Foreskin fibroblast (primary cell): ENCODE data around the genes CCL18, CCL4L2 and MRM1.

DNA sequence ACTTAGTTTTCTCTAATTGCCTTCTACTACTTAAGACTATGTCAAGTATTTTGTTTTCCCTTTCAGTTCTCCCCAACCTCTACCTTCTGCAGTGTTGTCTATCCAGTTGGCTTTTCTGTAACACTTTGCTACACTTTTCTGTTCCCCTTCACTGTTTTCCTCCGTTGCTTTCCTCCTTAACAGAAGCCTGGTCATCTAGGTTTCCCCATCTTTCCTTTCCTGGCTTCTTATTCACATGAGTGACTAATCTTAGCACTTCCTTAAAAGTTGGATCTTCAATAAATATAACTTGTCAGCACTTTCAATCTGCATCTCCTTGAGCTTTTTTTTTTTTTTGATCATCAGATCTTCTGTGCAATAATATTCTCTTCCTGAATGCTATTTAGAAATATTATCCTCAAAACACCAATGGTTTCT is 2.8 kb upstream of the SLFN11 start:
- RRBS: no CpG with 5 or more reads among the region's 1 CpG

- RRBS: 10% methylated on average over 5 of the region's 23 CpGs
Observed at GRCh38 chr17:35432790-35433386, 588 bp upstream of the SLFN12 start.

DNA sequence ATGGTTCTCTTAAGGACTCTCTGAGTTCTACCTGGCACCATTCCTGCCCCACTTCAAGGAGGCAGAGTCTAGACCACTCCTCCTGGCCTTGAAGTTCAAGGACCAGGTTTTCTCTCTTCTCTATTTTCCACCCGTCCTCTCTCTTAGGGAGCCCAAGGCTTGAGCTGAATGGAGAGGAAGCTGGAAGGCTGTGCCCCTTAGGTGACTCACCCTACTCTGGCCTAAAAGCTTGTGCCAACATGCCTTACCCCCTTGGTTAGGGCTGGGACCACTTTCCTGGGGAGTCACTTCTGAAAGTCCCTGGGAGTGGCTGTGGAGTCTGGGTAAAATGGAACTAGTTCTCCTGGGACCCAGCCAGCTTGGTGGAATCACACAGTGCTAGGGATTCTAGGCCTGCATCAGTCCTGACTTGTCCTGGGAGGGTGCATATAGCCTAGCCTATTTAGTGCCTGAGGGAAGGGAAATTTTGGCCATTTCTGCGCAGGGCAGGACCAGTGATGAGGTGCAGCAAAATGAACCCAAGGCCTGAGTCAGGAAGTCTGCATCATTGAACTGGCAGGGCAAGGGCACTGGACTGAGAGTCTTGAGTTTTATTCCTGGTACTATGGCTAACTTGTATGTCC is 10.6 kb downstream of the MMP28 start:
- RRBS: no CpG with 5 or more reads among the region's 2 CpGs

GRCh38 chr17:35809640-35810310 is 491 bp downstream of the TAF15 start:
- RRBS: no CpG with 5 or more reads among the region's 40 CpGs

DNA sequence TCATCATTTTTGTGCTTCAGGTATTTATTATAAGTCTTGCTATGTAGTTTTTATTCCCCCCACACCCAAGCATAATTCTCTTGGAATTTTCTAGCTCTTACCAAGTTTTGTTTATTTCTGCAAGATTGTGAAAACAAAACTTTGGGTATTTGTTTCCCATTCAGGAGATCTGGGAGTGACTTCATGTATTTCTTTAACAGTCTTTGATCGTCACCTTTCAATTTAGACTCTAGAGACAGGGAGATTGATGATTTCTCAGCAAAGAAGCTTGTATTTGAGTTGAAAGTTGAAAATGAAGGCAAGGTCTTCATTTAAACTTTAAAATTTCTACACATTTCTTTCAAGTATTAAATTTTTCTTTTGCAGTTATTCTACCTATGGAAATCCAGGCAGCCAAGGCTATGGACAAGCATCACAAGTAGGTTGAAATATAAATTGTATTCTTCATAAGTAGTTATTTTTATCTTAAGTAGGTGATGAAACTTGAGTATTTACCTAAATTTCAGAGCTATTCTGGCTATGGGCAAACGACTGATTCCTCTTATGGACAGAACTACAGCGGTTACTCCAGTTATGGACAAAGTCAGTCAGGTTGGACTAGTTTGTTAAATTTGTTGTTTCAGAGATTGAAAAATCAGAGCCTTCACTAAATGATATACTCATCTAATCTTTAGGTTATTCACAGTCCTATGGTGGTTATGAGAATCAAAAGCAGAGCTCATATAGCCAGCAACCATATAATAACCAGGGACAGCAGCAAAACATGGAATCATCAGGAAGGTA is 10.6 kb downstream of the TAF15 start:
- RRBS: no CpG with 5 or more reads among the region's 3 CpGs

DNA sequence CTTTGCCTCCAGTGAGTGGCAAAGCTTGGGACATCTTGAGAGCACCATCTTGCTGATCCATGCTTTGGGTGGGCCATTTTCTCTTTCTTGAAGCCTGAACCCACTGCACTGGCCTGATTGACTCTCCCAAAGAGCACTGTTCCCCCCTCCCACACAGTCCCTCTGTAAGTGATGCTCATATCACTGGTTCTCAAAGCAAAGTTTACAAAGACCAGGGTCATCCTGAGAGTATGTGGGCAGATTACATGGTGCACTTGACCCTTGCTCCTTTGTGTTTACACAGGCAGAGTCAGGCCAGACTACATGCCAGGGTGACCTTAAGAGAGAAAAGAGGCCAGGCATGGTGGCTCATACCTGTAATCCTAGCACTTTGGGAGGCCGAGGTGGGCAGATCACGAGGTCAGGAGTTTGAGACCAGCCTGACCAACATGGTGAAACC is 1.4 kb downstream of the CCL16 start:
- RRBS: no CpG with 5 or more reads among the region's 2 CpGs

GRCh38 chr17:36064139-36064592 is at the start of gene CCL18:
TSS of gene CCL18 (plus strand) at chr17:36064272.
- RRBS: no CpG with 5 or more reads among the region's 3 CpGs

GRCh38 chr17:36128707-36128906 is 25.0 kb downstream of the CCL4 start:
- RRBS: no CpG with 5 or more reads among the region's 3 CpGs

- RRBS: no CpG with 5 or more reads among the region's 6 CpGs
Observed at GRCh38 chr17:36210750-36211291, at the start of gene CCL4L2. TSS of gene CCL4L2 (plus strand) at chr17:36211063.

- RRBS: no CpG with 5 or more reads among the region's 9 CpGs
Observed at GRCh38 chr17:36590559-36591276, 961 bp upstream of the DHRS11 start.

GRCh38 chr17:36599047-36599539 is 2.3 kb upstream of the MRM1 start:
- RRBS: no CpG with 5 or more reads among the region's 12 CpGs

DNA sequence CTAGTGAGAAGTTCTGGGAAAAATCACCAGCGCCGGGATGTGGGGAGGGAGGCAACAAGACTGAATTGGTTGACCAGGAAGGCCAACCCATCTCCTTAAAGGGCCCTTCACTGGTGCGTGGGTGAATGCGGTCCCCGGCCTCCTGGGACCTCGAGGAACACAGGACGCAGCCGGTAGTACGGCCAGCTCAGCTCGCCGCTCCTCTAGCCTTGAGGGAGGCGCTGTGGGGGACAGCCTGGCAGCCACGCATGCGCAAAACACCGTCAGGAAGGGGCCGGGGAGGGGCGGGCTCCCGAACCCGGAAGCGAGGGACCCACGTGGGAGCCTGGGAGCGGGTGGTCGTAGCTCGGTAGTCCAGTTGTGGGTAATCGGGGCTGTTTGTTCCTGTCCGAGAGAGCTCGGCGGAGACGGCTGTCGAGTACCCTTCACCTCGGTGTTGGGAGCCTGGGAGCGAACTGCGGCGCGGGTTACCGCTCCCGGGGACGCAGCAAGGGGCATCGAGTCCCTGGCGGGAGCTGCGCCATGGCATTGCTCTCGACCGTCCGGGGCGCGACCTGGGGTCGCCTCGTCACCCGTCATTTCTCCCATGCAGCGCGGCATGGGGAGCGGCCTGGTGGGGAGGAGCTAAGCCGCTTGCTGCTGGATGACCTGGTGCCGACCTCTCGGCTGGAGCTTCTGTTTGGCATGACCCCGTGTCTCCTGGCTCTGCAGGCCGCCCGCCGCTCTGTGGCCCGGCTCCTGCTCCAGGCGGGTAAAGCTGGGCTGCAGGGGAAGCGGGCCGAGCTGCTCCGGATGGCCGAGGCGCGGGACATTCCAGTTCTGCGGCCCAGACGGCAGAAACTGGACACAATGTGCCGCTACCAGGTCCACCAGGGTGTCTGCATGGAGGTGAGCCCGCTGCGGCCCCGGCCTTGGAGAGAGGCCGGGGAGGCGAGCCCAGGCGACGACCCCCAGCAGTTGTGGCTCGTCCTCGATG is at the start of gene MRM1:
Gene MRM1 (plus strand): TSS at position 295 of the 976 bp plus-strand sequence.
- RRBS: no CpG with 5 or more reads among the region's 79 CpGs

DNA sequence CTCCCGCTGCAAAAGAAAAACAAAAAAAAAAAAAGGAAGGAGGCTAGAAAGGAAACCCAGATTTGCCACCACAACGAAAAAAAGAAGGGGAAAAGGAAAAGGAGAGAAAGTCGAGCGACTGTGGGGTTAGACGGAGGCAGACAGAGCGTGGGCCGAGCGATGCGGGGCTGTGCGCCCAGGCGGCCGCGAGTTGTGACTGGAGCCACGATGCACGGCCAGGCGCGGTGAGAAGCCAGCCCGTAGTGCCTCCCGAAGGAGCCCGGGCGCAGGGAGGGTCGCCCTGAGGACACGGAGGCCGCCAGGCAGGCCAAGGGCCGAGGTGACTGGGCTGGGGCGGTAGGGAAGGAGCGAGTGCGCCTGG is 273 bp upstream of the LHX1 start:
- RRBS: no CpG with 5 or more reads among the region's 28 CpGs

GRCh38 chr17:36940242-36940630 is 3.0 kb downstream of the LHX1 start:
- RRBS: no CpG with 5 or more reads among the region's 19 CpGs

GRCh38 chr17:36949660-36949993 is 873 bp downstream of the AATF start:
- RRBS: no CpG with 5 or more reads among the region's 8 CpGs

GRCh38 chr17:37067423-37068091 is 118.8 kb downstream of the AATF start:
- RRBS: no CpG with 5 or more reads among the region's 15 CpGs

DNA sequence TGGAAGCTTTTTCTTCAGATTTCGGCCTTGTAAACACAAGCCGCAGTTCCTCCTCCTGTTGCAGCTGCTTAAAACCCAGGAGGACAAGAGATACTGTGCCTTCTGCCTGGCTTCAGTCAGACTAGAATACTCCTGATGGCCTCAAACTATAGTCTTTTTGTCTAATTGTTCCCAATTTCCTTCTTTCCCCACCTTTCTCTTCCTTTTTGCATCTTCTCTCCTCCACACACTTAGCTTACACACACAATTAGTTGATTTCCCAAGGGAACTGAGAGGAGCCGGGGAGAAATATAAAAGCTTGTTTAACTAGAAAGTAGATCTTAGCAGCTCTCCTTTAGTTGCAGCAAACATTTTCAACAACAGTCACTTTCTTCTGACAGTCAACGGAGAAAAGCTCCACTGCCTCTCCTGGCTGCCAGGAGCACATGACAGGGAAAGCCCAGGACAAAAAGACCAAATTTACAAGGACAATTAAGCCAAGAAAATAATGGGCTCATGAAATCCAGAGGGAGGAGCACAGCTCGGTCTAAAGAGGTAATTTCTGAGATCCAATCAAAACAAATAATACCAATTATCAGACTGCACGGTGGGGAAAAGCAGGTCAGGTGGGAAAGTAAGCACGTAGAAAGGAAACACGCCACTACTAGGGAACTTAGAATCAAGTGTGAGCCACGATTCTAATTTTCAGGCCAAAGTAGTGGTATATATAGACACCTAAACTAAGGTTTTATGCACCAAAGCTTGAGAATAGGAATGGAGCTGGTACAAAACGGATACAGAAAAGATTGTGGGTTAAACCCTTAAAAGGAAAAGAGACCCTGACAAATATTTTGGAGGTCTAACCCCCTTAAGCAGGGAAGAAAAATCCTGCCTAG is 76.2 kb upstream of the C17orf78 start:
- RRBS: no CpG with 5 or more reads among the region's 10 CpGs

- RRBS: no CpG with 5 or more reads among the region's 2 CpGs
Observed at GRCh38 chr17:37300570-37301104, 75.1 kb upstream of the C17orf78 start.

GRCh38 chr17:37490824-37491674 is 1.4 kb downstream of the DUSP14 start:
- RRBS: no CpG with 5 or more reads among the region's 20 CpGs

DNA sequence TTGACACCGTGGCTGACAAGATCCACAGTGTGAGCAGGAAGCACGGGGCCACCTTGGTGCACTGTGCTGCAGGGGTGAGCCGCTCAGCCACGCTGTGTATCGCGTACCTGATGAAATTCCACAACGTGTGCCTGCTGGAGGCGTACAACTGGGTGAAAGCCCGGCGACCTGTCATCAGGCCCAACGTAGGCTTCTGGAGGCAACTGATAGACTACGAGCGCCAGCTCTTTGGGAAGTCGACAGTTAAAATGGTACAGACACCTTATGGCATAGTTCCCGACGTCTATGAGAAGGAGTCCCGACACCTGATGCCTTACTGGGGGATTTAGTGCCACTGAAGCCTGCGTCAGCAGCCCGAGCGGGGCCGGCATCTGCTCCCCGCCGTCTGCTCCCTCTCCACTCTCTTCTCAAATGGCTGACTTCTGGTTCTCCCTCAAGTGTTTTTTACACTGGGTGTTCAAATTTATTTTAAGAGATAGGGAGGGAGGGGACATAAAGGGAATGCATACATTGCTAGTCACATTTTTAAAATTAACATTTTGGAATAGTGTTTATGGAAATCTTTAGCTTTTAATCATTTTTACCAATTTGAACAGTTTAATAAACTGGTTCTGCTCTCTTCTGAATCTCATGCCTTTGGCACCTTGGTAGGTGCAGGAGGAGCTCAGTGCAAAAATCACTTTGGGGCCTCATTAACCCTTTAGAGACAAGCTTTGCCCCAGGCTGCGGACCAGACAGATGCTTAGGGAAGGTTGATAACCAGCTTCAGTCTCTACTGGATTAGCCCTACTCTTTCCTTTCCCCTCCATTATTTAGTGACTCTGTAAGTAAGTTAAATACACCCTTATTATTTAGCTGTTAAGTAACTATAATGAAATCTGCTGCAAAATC is 23.1 kb downstream of the DUSP14 start:
- RRBS: no CpG with 5 or more reads among the region's 24 CpGs